GM12892 (cell line): ENCODE data around the gene FRMPD1.

DNA sequence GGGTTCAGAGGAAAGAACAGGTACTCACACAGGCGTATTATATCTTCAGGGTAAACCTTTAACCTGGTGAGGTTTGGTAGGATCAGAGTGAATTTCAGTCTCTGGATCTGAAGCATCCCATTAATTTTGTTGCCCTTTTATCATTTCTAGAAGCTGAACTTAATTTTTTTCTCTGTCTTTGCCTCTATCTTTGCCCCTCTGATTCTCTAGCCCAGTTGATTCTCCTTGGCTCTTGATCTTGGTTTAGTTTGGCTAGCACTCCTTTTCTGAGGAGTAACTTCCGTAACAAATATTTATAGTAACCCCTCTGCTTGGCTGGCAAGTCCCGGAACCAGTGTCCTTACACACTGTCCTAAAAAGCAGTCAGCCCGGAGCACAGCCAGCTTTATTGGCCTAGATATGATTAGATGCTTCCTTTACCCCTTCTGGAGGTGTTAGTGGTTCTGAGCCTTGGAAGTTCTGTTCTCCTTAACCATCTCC lies 16.9 kb upstream of the MSMP start:
- RRBS = no CpG with 5 or more reads among the region's 4 CpGs

DNA sequence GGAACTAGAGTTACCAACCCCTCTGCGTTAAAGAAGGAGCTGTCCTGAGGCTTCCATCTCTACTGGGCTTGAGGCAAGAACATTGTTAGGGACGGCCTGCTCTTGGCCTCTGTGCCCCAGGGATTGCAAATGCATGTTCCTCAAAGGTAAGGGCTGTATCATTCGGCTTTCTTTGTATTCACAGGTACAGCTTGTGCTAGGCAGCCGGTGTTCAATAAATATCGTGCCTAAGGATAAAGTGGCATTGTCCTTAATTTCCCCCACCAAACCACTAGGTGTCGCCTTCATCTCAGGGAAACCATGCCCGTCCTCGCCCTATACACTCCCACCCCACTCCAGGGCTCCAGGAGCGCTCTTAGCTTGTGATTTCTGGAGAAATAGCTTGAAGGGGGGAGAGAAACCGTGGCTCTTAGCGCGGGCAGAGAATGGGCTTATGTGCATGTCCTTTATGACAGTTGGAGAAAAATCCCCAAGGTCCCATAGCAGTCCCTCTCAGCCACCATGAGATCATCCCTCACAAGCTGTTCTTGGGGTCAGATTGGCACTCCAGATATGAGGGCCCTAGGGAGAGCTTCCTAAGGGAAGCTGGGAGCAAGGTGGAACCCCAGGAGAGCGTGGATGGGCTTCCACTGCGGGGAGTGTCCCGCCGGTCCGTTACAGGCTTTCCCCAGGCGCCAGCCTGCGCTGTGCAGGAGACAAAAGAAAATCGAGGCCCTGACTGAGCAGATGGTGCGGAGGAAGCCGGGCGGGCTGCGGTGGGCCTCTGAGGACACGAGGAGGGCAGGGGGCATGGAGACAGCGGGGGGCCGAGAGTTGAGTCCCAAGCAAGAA lies 981 bp upstream of the NPR2 start:
- RRBS = no CpG with 5 or more reads among the region's 27 CpGs

GRCh38 chr9:35940412-35941051 lies 17.4 kb downstream of the OR2S2 start:
- RRBS = no CpG with 5 or more reads among the region's 7 CpGs

- RRBS = no CpG with 5 or more reads among the region's 2 CpGs
Observed at GRCh38 chr9:36144868-36145408, 8.4 kb downstream of the GLIPR2 start.

DNA sequence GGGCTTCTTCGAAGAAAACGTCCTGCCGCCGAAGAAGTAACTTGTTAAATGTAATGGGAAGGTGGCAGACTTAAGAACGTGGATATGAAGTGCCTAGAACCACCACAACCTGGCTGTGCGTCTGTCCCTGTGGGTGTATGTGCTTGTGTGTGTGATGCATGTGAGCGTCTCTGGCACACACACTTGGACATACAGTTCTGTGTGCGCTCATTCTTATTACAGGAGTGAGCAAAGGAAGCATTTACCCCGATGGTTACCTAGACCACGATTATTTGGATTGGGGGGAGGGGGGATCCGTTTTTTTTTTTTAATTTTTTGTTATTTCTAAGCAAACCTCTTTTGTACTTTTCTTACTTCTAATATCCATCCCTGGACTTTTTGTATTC lies 6.7 kb upstream of the CCIN start:
- RRBS = no CpG with 5 or more reads among the region's 11 CpGs

DNA sequence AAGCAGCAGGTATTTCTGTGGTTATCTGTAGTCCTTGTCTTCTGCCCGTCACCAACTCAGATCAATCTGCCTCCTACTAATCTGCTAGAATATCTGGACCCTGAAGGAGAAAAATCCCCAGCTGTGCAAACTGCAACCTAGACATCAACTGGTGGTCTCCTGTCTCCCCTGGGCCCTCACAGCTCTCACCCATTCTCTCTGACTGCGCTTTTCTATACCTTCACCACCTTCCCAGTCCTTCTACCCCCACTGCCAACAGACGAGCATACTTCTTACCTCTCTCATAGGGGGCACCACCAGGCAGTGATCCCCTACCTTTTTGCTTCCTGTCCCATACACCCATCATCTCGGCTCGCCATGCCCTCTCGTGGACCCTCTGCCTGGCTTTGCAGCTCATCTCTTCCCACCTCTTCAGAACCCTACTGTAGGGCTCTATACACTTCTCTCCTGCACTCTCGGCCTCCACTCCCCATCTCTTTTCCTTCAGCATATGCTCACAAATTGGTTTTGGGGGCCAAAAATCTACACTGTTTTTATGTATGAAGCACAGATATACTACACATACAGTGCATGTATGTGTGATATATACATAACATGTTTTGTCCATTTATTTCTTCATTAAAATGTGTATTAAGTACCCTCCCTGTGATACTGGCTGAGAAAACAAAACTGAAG lies 28.3 kb downstream of the CLTA start:
- RRBS = no CpG with 5 or more reads among the region's 7 CpGs

DNA sequence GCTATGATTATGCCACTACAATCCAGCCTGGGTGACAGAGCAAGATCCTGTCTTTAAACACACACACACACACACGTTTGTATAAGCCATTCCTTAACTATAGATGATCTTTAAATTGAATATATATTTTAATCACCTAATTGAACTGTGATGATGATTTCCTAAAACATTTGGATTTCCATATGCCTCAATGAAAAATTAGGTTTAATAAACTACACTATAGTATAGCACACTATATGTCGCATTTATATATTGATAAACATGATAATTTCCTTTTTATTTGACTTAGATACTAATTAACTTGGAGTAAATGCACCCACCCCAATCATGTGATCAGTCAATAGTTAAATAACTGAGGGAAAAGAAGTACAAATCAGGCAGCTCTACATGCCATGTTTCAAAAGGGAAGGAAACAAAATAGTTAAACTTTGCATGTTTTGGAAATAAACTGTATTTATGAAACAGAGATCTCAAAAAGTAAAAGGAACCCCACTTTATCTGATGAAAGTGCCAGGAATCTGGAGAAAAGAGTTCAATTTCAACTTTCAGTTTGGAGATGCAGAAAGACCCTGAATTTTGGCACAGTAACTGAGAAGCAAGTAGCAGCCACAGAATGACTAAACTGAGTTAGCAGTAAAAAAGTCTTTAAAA lies 18.0 kb upstream of the GNE start:
- RRBS = no CpG with 5 or more reads among the region's 2 CpGs

GRCh38 chr9:36725896-36726442 lies 153.3 kb downstream of the MELK start:
- RRBS = no CpG with 5 or more reads among the region's 5 CpGs

- RRBS = no CpG with 5 or more reads among the region's 5 CpGs
Observed at GRCh38 chr9:36996670-36997259, 37.3 kb downstream of the PAX5 start.

GRCh38 chr9:37002466-37002985 lies 31.5 kb downstream of the PAX5 start:
- RRBS = 3% methylated on average over 8 of the region's 57 CpGs

GRCh38 chr9:37029565-37030082 lies 4.4 kb downstream of the PAX5 start:
- RRBS = no CpG with 5 or more reads among the region's 26 CpGs

DNA sequence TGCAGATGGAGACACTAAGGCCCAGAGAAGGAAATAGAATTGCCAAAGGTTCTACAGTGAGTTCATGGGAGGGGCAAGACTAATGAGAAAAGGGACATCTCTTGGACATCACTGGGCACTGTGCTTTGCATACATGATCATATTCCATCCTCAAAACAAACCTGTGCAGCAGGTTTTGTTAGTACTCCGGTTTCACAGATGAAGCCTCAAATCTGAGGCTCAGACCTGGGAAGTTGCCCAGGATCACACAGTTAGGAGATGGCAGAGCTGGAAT lies 13.3 kb upstream of the PAX5 start:
- RRBS = no CpG with 5 or more reads among the region's 1 CpG

- RRBS = no CpG with 5 or more reads among the region's 23 CpGs
Observed at GRCh38 chr9:37119901-37120219, 514 bp upstream of the ZCCHC7 start.

- RRBS = no CpG with 5 or more reads among the region's 6 CpGs
Observed at GRCh38 chr9:37251491-37251941, 131.1 kb downstream of the ZCCHC7 start.

DNA sequence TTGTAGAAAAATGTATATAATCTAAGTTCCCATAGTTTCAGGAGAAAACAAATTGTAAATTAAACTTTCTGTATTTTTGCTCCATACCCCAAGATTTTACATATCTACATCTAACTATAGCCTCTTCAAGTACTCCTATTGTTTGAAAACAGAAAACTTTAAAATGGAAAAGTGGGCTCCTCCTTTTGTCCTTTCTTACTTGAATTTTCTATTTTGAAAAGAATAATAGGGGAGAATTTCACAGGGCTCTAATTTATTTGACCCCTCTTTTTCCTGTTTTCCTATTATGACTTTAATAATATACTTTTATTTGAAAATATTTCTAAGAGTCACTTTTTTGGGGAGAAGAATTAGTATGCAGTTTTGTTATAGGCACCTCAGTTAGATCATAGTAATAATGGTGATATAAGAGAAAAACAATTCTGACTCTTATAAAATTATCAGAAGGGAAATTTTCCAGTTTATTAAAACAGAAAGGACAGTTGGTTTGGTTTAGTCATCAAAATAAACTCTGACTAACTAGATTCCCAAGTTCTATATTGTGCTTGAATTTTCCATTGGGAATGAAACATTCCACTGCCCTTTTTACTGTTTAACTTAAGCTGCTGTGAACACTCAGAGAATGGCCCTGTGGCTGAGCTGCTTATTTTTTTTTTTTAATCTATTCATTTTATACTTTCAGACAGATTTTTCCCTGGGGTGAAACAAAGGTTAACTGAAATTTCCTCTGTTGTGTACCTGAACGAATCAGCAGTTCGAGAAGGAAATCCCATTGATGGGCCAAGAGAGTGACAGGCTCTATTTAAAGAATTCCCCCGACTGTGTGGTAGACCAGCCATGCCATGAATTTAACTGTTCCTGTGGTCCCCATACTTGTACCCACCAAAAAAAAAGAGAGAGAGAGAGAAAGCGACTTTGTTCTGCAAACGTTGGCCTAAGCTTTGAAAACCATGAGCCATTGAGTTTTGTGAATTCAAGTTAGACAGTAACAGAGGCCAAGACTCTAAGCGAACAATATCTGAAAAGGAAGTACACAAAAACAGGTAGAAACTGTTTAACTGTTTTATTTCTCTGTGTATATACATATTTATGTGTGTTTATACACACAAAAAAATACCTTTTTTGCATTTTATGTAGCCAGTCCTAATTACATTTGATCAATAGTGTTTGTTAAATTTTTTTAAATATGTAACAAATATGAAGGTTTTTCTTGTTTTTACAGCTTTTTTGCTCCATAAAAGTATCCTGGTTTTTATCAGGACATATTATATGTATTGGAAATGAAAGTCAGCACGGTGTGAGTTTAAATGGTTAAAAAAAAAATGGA lies 138.7 kb upstream of the GRHPR start:
- RRBS = no CpG with 5 or more reads among the region's 7 CpGs

DNA sequence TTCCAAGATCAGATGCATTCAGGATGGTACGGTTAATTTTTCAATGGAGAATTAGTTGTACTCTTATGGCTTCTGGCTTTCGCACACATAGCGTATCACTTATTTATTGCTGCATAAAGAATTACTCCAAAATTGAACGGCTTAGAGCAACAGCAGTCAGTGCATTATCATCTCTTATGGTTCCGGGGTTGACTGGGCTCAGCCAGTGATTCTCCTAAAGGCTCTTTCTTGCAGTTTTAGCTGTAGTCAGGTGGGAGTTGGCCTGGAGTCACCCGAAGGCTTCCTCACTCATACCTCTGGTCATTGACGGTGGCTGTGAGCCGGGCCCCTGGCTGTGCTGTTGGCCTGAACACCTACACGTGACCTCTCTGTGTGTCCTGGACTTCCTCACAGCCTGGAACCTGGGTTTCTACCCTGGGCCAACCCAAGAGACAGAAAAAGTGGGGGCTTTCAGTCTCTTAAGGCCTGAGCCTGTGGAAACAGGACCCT lies 517 bp upstream of the GRHPR start:
- RRBS = no CpG with 5 or more reads among the region's 9 CpGs

DNA sequence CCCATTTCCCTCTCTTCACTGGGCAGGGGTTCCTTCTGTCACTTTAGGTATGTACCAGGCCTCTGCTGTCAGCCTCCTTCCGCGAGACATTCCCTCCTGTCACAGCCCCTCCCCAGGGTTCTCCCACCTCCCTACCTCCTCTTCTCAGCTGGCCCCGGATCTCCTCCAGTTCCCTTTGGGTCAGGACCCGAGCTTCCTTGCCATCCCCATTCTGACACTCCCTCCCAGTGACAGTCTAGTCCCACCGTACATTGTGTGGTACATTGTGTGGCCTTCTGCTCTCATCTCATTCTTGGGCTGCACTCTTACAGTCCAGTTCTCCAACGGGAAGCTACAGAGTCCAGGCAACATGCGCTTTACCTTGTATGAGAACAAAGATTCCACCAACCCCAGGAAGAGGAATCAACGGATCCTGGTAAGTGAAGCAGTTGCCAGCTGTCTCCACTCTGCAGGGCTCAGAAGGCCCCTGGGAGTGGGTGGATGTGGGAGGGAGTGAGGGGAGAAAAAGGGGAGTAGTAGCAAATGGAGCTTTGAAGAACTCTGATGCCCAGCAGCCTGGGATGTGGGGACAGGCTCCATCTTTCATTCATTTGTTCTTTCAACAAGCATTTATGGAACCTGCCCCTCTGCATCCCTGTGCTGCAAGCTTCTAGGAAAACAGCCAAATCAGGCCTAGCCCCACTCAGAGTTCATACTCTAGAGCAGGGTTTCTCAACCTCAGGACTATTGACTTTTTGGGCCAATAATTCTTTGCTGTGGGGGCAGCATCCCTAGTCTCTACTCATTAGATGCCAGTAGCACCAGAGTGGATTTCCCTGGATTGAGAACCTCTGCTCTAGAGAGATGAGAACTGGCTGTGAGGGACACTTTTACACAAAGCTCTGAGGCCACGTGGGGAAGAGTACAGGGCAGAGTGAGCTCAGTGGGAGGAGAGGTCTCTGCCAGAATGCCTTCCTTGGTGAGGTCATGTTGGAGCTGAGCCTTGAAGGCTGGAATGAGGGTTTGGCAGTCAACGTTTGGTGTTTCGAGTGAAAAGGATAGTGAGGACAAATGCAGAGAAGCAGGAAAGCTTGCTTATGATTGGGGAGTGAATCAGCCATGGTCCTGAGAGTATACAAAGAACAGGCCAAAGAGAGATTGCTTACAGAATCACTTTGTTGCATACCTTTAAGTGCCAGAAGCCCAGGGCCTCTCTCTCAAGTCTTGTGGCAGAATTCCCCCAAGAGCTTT lies 1.1 kb downstream of the POLR1E start:
- RRBS = no CpG with 5 or more reads among the region's 11 CpGs

DNA sequence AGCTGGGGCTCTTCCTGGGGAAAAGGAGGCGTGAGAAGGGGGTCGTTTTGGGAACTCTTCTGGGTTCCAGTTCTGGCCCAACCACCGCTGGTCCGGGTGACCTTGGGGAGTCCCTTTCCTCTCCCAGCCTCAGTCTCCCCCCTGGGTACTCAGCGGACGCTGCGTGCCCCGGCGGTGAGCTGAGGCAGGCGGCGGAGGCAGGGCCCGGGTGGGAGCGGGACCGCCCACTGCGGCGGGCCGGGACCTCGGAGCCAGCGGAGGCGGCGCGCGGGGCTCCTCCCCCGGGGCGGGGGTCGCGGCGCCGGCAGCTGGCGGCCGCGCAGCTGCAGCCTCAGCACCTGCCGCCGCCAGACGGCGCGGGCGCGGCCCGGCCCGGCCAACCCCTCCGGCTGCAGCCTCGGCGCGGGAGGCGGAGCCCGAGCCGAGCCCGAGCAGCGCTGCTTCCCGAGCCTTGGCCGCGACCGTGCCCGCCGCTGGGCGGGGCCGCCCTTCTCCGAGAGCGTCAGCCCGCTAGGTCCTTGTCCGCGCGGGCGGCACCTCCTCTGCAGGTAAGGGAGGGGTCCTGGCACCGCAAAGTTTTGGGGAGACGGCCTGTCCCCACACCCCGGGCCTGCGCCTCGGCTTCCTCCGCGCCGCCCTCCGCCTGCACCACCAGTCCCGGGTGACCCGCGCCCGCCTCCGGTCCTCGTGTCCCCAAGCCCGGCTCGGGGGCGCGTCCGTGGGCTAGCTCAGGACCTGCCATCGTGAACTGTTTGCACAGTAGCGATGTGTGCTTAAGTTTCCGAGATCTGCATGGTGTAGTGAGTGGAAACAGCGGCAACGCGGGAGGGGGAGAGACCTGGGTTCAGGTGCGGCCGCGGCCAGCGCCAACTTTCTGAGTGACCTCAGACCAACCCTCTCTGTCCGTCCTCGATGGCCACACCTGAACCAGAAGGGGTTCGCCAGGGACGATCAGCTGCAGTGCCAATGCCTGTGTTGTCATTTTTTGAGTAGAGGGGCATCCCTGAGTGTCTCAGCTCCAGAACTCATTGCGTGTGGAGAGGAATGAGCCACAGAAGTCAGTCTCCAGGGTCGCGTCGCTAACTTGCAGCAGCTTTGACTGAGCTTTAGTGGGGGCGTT lies at the start of gene FRMPD1:
FRMPD1 (plus strand) TSS at position 408 of the 1,120 bp plus-strand sequence.
- RRBS = 7% methylated on average over 34 of the region's 104 CpGs

DNA sequence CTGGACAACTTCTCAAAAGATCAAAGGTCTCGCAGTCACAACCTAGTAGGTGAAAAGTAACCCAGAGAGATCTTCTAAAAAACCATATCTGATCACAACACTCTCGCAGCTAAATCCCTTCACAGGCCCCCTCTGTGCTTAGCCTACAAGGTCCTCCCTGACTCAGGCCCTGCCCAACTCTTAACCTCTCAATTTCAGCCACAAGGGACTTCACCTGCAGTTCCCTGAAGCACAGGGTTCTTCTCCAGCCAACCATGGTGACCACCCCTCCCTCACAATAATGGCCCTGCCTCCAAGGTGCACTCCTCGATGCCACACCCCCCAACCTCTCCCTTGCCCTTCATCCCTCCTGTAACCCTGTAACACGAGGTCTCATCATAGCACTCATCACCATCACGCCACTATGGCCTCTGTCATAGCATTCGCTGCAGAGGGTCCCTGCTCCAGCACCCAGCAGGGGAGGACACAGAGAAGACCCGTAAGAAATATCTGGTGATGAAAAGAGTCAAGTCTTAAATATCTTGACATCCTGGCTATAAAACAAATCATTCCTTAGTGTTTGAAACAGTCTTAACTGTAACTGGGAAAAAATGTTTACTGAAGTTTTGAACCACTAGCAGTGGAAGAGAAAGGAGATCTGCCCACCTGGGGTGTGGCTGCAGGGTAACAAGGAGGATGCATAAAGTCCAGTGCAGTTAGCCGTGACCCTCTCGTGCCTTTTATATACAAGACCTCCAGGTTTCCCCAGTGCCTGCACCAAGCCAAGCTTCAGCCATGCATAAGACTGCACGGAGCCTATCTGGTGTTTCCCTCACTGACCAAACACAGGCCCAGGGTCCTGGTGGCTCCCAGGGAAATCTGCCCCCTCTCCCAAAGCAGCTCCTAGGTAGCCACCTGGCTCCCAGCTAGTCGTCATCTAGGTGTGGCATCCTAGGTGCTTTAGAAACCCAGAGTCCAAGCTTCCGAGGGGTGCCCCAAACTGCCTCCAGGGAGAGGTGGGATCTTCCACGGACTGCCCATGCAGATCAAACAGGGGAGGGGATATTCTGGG lies 3.1 kb downstream of the SHB start:
- RRBS = no CpG with 5 or more reads among the region's 13 CpGs